Hair follicular keratinocyte (primary cell): ENCODE measurements around the genes NPAP1 and HERC2.

- RAMPAGE, long total RNA = no peak
Measured at GRCh38 chr15:20247679-20248054, 293.9 kb downstream of the GOLGA6L6 start.

DNA sequence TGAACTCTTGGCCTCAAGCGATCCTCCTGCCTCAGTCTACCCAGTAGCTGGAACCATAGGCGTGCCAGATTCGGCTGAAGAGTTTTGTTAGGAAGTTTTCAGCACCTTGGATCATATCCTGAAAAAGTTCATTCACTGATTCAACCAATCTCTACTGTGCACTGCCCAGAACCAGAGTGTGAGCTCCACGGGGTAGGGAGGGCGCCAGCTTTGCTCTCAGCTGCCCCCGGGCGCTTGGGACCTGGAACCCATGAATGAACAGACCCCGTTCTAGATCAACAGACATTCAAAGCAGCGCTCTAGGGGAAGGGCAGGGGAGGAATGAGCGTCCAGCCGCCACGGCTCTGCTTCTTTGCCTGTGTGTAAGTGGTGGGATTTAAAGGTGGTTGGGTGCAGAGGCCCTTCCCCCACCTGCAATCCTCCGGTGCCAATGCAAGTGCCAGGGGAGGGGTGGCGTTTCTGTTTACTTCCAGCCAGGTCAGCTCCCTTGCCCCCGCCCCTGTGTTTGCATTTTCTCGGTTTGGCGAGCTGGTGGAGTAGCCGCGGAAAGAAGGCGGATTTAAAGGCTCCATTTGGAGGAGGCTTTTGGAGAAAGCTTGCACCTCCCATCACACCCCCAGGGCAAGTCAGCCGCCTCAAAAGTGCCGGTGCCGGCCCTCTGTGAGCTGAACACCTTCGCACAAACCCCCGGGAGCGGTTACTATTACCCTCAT is 162.3 kb downstream of the OR4N4 start:
- RAMPAGE, long total RNA = no peak

DNA sequence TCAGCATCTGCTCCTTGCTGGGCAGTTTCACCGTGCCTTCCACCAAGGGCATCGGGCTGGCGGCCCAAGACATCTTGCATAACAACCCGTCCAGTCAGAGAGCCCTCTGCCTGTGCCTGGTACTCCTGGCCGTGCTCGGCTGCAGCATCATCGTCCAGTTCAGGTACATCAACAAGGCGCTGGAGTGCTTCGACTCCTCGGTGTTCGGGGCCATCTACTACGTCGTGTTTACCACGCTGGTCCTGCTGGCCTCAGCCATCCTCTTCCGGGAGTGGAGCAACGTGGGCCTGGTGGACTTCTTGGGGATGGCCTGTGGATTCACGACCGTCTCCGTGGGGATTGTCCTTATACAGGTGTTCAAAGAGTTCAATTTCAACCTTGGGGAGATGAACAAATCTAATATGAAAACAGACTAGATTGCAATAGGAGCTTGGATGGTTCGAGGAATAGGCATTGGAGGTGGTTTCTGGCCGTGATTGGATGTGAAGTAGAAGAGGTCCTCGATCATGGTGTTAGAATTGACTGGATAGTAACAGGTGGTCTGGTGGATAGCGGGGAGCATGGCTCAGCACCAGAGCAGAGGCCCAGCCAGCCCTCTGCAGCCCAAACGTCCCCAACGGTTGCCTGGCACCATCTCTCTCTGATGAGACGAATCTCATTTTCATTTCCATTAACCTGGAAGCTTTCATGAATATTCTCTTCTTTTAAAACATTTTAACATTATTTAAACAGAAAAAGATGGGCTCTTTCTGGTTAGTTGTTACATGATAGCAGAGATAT is 14.5 kb upstream of the NIPA2 start:
- RAMPAGE, long total RNA = no peak

DNA sequence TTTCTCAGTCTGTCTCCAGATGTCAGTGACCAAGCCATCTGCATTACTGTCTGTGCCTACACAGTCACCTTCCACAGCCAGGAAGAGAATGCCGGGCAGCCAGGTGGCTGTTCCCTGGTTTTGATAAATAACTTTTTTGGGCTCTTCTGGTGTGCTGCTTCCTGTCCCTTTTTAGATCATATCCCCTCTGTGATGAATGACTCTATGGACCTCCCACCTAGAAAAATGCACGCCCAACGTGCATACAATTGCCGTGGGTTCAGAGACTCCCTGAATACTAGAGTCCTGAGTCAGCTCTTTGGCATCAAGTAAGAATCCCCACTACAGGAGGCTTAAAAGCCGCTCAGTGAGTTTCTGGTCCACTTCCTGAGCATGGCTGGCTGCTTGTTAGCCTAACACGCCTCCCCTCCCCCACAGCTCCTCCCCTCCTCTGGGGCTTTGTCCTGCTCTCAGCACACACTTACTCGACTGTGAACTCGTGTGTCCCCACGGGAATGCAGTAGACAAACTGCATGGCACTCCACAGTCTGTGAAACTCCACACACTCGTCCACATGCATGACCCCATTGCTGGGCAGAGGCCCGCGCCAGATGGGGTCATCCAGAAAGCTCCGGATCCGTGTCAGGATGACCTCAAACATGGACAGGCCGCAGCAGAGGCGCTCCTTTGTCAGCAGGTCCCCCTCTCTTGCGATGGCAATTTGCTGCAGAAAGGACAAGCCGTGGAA is 34.7 kb downstream of the NIPA2 start:
- RAMPAGE, long total RNA = no peak

- RAMPAGE, long total RNA = no peak
Measured at GRCh38 chr15:22881113-22881547, 42.7 kb downstream of the NIPA2 start.

GRCh38 chr15:22891504-22891909 is 53.0 kb downstream of the NIPA2 start:
- RAMPAGE, long total RNA = no peak

GRCh38 chr15:22978867-22980123 is 873 bp downstream of the CYFIP1 start:
- RAMPAGE, long total RNA = no peak

GRCh38 chr15:23303334-23303586 is 30.7 kb downstream of the GOLGA6L26 start:
- RAMPAGE, long total RNA = no peak

DNA sequence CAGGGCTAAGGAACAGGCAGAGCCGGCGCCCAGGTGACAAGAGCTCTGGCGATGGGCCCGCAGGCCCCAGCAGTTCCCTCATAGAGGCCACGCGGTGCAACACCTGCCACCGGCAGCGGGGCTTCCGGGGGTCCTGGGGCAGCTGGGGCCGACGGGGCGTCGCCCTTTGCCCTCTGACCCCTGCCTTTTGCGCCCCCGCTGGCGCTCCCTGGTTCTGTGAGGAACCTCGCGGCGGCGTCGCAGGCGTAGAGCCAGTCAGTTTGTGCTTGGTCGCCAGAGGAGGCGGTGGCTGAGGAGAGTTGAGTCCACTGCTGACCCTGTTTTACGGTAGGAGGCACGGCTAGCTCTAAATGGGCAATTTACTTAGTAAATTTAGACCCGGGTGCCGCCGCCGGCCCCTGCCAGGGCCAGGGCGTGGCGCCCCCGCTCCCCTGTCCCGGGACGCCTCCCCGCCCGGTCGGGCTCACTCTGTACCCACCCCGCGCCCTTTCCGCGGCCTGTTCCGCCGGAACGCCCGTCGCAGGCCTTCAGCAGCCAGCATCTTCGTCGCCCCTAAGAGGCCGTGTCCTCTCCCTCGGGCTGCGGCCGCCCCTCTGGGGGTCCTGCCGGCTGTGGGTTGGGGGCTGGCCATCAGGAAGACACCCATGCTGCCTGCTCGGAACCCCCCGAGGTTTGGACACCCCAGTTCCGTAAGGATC is at the start of gene NPAP1:
Gene NPAP1, plus strand, starts transcription at position 258 of the 698 bp plus-strand sequence.
- RAMPAGE, long total RNA = no peak

GRCh38 chr15:24856115-24856867 is 98.5 kb upstream of the SNRPN start:
- RAMPAGE, long total RNA = no peak

GRCh38 chr15:25099254-25099726 is 144.5 kb downstream of the SNRPN start:
- RAMPAGE, long total RNA = no peak

GRCh38 chr15:25345828-25346416 is 92.9 kb downstream of the UBE3A start:
- RAMPAGE, long total RNA = no peak

- RAMPAGE, long total RNA = no peak
Measured at GRCh38 chr15:25413696-25414363, 25.0 kb downstream of the UBE3A start.

GRCh38 chr15:25423662-25424835 is 14.8 kb downstream of the UBE3A start:
- RAMPAGE, long total RNA = no peak

DNA sequence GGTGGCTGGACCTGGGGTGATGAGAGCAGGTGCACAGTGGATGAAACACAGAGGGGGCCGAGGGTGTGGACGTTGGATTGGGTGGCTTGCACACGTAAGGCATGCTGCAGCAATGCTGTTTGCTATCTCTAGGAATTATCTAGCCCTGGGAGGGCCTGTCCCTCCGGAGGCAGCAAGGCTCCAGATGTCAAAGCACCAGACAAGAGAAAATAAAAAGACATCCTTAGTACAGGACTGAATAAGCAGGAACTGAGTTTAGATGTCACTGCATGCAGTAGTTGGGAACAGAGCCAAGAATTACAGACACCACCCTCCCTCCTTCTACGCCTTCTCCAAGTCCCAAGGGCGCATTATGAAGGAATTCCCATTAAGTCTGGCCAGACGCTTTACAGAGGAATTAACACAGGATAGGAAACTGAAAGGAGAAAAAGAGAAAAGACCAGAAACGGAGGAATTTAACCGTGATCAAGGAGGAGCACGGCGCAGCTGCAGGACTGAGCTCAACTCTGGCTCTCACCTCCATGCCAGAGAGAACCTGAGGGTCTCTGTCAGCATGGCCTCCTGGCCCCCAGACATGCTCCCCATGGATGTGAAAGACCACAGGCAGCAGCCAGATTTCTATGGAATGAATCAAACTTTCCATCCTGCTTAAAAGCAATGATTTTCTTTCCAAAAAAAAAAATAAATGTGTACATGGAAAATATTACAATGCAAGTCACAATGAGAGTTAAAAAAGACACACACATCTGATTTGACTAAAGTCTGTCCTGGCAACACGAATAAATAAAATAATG is 13.8 kb downstream of the ATP10A start:
- RAMPAGE, long total RNA = no peak

GRCh38 chr15:25900897-25901478 is 37.9 kb upstream of the ATP10A start:
- RAMPAGE, long total RNA = no peak

DNA sequence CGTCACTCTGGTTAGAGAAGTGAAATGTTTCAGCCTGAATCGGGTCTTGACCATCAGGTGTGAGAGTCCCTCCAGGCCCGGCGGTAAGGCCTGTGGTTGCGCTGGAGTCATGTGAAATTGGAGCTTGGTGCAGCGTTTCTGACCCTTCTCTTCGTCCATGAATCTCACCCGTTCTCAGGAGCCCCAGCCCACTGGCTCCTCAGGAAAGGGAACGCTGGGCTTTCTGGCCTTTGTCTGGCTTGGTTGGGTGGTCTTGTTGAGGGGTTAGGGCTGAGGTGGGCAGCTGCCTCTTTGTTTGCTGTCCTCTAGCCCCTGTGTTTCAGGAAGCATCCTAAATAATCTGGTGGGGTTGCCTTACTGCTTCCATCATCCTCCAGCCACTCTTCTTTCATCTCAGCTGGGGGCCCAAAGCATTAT is 93.3 kb downstream of the GABRG3 start:
- RAMPAGE, long total RNA = no peak

- RAMPAGE, long total RNA = no peak
Measured at GRCh38 chr15:28106220-28106599, 7.1 kb upstream of the OCA2 start.

DNA sequence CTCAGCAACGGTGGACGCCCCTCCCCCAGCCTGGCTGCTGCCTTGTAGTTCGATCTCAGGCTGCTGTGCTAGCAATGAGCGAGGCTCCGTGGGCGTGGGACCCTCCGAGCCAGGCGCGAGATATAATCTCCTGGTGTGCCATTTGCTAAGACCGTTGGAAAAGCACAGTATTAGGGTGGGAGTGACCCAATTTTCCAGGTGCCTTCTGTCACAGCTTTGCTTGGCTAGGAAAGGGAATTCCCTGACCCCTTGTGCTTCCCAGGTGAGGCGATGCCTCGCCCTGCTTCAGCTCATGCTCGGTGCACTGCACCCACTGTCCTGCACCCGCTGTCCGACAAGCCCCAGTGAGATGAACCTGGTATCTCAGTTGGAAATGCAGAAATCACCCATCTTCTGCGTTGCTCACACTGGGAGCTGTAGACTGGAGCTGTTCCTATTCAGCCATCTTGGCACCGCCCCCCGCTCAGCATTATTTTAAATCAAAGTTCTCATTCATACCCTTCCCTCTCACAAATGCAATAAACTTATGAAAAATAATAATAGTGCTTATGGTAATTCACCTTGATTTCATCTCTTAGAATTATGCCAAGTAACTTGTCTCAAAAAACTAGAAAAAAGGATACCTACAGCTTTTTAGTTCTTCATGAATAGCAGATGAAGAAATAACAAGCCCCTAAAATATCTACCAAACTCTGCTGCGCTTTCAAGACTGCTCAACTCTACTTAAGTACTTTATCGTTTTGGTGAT is 61.5 kb upstream of the OCA2 start:
- RAMPAGE, long total RNA = no peak

DNA sequence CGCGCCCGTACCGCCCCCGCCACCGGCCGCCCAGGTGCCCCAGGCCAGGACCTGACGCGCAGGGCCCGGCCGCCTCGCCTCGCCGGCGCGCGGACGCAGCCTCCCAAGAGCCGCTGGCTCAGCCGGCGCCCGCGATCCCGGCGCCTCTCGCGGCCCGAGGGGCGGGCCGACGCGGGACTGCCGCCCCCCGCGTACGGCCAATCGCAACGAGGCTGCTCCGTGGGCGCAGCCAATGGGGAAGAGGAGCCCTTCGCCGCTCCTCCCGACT is at the start of gene HERC2:
Gene HERC2, minus strand, starts transcription at position 156 of the 268 bp plus-strand sequence.
- RAMPAGE, long total RNA = no peak